ENCODE measurements around a stretch of chr10.

DNA sequence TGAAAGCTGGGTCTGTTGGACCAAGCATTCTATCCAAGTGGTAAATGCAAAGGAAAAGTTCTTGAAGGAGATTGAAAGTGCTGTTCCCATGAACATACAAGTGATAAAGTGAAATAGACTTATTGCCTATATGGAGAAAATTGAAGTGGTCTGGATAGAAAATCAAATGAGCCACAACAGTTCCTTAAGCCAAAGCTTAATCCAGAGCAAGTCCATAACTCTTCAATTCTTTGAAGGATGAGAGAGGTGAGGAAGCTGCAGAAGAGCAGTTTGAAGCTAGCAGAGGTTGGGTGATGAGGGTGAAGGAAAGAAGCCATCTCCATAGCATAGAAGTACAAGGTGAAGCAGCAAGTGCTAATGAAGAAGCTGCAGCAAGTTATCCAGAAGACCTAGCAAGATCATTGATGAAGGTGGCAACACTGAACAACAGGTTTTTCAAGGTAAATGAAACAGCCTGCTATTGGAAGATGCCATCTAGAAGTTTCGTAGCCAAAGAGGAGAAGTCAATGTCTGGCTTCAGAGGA is 43.5 kb downstream of the CELF2 start:
- PRO-cap: no peak
- RAMPAGE, long total RNA, 4 experiments: no peak in any of the 4 experiments

GRCh38 chr10:11087794-11088581 is 70.3 kb downstream of the CELF2 start:
- PRO-cap: no peak
- RAMPAGE, long total RNA, 4 experiments: no peak in any of the 4 experiments

- PRO-cap: no peak
- RAMPAGE, long total RNA, 4 experiments: no peak in any of the 4 experiments
Measured at GRCh38 chr10:11169631-11170875, 152.4 kb downstream of the CELF2 start.

DNA sequence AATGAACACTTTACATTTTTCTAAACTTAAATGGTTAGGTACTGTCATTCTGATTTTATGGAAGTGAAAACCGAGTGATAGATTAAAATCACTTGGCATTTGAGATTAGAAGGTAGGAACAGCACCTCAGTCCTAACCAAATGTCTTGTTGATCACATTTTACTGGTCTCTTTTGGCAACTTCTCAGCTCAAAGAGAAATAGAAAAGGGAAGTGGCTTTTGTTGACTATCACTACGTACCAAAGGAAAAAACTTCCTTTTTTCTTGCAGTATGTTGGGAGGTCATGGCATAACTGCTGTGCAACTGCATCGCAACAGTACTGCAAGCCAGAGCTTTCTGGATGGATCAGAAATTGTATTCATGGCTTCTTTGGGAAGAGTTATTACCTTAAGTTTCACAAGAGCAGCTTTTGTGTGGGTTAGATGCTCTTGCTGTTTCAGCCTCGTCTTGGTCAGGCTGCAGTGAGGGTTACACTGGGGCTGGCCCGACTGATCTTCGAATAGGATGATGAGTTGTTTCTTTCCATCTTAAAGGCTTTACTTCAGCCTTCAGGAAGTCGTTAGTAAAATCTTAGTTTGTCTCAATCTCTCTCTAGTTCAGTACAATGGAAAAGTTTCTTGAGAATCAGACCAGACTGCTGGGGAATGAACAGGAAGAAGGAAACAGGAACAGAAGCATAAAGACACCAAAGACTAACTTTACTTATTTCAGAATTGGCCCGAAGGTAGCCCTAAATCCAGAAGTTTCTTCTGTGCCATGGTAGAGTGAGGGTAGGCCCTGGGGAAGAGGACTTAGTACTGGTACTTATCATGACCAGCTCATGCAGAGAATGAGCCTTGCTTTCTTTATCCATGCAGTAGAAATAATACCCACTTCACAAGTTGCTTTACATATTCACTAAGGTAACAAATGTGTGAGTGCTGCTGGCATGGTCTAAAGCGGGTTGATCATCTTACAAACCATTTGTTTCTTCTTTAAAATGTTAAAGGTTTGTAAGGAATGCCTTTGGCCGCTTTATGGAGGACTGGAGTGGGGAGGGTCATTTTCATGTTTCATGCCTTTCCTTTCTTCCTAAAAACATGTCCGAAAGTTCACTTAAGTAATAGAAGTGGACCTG is 153.6 kb downstream of the CELF2 start:
- PRO-cap: no peak
- RAMPAGE, long total RNA, 4 experiments: no peak in any of the 4 experiments

DNA sequence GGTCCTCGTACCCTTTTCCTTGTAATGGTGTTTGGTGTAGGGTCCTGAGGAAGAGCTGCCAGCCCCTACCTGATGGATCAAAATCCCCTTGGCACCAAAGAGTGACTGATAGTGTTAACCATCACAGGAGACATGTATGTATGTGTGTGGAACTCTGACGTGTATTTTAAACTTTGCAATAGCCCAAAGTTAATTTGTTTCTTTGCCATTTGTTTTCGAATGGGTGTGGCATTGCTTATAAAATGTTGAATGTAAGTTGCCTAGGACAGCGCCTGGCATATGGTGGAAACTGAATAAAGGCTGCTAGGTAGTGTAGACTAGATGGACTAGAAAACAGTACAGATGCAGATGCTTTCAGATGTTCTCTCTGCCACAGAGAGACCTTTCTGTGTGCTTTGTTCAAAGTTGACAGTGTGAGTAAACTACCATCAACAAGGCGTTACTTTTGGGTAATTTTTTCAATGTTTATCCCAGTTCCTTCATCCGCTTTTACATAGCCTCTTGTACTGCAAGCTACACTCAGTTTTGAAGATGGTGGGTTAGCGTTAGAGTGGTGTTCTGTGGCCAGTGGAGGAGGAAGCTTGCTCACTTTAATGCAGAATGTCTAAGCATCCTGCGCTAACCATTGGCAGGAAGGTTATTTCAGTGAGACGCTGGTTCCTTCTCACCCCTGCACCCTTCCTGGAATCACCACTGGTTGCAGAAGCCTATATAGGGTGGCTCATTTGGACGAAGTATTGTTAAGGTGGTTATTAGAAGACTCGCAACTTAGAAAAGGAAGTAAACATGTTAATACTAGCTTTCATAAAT is 158.9 kb downstream of the CELF2 start:
- PRO-cap: no peak
- RAMPAGE, long total RNA, 4 experiments: no peak in any of the 4 experiments

DNA sequence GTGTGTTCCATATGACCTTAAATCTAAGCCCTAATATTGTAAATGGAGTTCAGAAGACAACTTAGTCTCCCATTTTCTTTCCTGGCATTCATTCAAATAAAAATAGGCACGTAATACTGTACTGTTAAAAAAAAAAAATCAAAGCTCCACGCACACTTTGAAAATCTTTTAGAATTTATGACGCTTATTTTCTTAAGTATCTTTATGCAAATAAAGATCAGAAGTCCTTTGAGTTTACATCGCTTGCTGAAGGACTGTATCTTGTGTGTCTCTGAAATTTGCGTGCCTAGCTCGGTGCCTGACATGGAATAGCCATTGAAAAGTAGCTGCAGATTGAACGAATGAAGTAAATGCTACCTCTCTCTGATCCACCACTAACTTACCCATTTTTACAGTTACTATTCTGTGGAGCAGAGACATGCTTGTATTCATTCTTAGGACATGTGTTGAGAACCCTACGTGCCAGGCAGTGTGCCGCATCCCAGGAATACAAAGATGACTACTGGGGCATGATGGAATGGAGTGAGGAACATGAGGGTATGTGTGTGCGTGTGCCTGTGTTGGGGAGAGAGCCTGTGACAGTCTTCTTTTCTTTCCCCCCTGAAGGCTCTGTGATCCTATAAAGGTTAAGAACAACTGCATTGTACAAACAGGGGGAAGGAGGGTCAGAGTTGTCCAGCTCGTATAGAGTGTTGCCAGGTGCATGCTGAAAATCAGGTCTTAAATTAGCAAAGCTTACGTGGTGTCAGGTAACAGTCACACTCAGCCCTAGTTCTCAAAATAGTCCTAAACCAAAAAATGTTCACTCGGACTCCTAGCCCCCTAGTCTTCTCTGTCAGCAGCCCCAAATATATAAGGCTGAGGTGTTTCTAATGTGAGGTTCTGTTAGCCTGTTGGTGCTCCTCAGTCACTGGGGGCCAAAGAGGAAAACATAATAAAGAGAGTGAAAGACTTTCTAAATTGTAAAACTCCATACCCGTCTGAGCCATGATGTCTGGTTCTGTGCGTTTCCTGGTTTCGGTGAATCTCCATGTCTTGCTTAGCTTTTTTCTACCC is 161.8 kb downstream of the CELF2 start:
- PRO-cap: no peak
- RAMPAGE, long total RNA, 4 experiments: no peak in any of the 4 experiments

- PRO-cap: no peak
- RAMPAGE, long total RNA, 4 experiments: no peak in any of the 4 experiments
Measured at GRCh38 chr10:11180212-11180889, 162.7 kb downstream of the CELF2 start.

GRCh38 chr10:11198983-11199558 is 181.4 kb downstream of the CELF2 start:
- PRO-cap: no peak
- RAMPAGE, long total RNA, 4 experiments: no peak in any of the 4 experiments

GRCh38 chr10:11218467-11218962 is 200.8 kb downstream of the CELF2 start:
- PRO-cap: no peak
- RAMPAGE, long total RNA, 4 experiments: no peak in any of the 4 experiments

DNA sequence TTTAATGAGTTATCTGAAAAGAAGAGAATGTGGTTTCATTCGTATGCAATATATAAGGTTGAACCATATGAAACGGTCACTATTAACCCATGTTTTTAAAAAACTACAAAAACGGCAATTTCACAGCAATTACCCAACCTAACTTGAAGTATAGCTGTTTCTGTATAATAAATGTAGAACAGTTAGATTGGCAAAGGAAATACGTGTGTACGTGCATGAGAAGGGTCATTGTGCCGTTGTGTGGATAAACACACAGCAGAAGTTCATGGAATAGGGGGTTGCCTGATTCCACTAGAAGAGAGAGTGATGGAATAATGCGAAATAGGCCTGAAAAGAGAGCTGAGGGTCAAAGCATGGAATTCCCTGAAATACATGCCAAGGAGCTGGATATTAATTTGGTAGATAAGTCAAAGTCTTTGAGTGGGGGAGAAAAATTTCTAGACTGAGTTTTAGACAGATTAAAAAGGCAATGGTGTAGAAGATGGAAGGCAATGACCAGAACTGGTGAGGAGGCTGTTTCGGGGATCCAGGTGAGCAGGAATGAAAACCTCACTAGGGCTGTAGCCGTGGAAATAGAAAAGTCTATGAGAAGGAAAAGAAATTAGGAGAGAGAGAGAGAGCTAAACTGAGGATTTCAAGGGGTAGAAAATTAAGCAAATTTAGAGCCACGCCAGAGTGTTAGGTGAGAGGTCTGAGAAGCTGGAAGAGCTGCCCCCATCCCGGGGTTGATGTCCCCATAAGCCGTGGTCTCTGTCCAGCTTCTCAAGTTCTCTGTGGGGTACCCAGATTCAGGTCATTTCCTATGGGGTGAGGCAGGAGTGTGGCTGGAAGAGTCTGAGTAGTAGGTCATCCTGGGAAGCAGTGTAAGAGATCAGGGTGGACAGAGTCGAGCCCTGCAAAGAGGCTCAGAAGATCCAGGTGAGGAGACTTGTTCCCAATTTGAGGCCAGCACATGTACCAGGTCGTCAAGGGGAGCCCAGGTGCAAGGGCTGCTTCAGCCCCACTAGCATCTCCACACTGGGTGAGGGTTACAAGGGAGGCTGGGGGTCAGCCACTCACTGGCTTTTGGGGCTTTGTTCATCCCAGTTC is 219.3 kb downstream of the CELF2 start:
- PRO-cap: no peak
- RAMPAGE, long total RNA, 4 experiments: no peak in any of the 4 experiments

DNA sequence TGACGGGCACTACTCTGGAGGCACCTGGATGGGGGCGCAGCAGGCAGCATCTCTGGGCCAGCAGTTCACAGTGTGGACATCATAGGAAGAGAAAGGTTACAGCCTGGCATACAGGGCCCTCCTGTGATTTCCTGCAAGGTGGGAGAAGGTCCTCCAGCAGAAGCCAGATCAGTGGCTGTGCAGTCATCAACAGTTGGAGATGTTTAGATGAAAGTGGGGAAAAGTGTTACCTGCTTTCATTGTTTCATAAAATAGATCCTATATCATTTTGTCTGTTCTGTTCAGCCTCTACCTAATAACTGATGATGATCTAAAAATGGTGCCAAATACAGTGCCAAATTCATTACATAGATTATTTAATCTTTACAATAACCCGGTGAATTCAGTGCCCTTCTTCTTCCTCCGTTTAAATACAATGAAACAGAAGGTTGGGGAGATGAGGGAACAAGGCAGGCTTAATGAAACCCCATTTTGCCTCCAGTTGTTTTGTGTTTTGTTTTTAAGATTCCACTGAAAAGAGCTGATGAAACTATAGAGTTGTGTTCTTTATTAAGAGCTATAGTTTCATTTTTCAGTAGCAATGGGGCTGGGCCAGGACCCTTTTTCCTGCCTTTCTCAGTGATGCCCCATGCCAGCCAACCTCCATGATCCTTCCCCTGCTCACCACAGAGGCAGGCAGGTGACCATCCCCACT is 289.7 kb downstream of the CELF2 start:
- PRO-cap: no peak
- RAMPAGE, long total RNA, 4 experiments: no peak in any of the 4 experiments

DNA sequence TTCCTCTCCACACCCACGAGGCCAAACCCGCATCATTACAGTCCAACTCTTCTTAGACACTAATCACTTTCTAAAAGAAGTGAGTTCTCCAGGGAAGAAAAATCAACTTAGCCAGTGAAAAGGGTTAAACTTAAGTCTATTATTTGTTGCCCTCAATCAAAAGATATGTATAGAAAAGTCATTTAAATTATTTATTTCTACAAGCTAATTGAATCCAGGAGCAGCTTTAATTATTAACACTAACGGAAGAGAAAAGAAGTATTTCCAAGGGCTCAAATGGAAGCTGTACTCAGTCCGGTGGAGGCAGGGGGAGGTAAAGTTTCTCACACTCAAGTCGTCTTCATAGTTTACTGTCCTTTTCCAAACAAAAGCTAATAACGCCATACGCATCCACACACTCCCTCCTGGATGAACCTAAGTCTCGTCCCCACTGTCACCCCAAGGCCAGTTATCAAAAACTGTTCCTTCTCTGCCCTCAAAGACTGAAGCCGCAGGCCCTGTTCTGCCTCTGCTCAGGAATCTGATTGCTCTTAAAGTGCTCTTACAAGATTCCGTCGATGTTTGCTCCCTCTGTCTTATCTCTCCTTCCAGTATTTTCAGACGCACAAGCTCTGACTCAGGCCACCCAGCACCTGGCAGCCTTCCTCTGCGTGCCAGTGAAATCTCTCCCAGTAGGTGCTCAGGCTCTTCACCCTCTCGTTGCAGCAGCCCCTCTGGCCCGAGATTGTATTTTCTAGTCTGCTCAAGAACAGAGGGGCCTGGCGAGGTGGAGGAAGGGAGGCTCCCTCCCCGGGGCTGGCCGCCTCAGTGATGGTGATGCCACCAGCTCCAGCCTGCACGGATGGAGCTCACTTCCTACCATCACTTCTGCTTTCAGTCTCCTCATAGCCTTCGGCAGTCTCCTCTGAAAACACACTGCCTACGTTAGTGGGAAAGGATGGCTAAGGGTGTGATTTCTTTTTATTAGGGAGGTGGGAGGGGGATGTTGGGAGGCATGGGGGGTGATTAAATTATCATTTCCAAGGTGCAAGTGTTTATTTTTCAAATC is 276.4 kb downstream of the USP6NL start:
- PRO-cap: no peak
- RAMPAGE, long total RNA, 4 experiments: no peak in any of the 4 experiments

DNA sequence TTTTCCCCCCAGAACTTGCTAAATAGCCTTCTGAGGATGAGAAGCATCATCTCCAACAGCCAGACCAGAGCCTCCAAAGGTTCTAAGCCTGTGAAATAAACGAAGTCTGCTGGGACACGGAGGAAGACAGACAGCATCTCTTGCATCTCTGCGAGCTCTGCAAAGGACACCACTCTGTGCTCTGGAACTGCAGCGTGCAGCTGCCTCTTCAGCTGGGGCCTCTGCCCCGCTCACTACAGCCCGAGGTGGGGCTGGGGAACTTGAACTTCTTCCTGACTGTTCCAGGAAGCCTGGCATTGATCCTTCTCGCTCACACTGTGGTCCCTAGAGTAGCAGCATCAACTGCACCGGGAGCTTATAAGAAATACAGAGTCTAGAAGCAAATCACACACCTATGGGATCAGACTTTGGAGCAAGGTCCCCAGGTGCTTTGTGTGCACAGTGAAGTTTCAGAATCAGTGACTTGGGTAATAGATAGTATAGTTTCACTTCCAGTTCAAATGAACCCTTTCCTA is 163.2 kb downstream of the USP6NL start:
- PRO-cap: no peak
- RAMPAGE, long total RNA, 4 experiments: no peak in any of the 4 experiments

DNA sequence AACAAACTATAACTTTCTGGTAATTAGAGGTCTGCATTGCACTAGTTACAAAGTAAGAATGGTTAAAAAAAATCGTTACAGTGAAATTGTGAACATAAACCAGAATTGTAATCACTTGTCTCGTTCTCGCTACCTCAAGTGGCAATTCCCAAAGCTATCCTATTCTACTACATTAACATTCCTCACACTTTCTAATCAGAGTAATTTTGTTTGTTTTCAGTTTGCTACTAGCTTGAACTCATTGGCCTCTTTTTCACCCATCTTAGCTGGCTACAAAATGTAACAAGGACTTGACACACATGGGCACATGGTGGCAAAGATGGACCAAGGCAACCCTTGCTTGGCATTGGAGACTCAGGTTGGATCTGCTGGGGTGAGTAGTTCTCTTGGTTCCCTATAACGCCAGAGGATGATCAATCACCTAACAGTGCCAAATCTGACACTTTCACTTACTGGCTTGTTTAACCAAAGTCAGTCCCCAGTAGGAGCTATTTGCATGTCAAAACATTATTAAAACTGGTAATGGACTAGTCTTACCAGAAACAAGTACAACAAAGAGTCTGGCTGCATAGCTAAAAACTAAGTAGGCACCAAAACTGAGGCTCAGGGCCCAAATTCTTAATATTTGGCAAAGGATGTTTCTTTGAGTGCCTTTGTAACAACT is 1.9 kb downstream of the USP6NL start:
- PRO-cap: no peak
- RAMPAGE, long total RNA, 4 experiments: no peak in any of the 4 experiments

DNA sequence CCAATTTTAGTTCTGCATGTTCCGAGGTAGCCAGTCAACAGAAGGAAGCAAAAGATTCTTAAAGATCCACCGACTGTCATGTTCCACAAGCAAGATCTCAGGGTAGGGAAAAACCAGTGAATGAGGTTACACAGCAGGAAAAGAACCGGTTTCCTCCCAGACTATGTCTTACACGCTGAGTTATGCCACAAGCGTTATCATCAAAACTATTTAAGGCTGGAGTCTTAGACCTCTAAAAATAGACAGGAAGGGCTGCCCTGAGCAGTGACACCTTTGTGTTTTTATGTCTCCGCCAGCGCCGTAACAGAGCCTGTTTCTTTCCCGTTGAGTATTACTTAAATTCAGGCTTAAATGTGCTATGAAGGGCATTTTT is 48.3 kb downstream of the PROSER2 start:
- PRO-cap: no peak
- RAMPAGE, long total RNA, 4 experiments: no peak in any of the 4 experiments

DNA sequence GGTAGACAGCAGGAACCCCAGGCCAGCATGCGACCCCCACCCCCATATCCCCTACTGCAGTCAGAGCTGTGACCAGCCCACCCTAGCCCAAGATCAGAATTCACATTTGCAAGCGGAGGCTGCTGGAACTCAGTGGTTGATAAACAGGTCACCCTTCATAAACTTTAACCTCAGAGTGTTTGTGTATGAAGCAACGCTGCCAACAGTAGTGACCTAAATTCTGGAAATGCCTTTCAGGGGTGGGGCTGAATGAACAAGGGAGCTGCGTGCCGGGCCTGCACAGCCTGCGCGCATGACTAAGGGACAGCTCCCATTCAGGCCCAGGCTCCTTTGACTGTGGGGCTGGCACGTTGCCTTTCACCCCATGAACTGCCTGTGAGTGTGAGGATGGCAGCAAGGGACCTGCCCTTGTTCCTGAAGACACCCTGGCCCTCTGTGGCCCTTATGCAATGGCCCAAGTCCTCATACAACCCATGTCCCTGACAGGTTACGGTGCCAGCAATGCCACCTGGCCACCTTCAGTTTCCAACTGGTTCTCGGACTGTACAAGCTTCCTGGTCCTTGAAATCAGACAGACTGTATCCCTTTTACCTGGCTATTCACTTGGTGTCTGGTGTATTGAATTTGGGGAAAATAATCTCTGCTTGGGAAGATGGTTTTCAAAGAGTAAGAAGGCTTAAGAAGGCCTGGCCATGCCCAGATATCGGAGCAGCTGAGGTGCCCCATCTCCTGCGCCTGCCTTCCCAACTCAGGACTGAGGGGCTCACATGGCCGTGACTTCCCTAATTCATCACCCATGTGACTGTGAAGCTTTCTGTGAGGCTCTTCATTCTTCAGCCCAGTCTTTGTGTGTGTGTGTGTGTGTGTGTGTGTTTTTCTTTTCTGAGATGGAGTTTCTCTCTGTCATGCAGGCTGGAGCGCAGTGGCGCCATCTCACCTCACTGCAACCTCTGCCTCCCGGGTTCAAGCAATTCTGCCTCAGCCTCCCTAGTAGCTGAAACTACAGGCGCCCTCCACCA is 52.9 kb downstream of the PROSER2 start:
- PRO-cap: no peak
- RAMPAGE, long total RNA, 4 experiments: no peak in any of the 4 experiments

- PRO-cap: no peak
- RAMPAGE, long total RNA, 4 experiments: no peak in any of the 4 experiments
Measured at GRCh38 chr10:12028852-12029335, 13.7 kb downstream of the UPF2 start.

GRCh38 chr10:12071448-12071764 is 2.7 kb downstream of the DHTKD1 start:
- PRO-cap: no peak
- RAMPAGE, long total RNA, 4 experiments: no peak in any of the 4 experiments

DNA sequence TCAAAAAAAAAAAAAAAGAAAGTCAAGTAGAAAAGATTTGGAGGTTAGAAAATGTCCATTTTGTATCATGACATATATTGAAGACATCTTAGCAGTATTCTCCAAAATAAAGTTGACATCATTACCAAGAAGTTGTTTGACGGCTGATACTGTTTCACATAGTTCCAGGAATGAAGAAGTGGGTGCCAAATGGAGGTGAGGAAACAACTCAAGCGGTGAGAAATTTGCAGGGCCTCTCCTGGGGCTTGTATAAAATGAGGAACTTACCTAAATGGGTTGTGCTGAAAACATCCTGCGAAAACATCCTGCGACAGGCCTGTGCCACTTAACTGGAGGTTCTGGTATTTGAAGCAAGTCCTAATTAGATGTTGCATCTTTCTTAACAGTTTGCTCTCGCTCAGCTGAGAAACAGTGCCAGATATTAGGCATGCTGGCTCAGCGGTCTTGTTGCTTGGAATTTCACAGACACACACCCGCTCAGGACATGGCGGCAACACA is 47.8 kb downstream of the CDC123 start:
- PRO-cap: no peak
- RAMPAGE, long total RNA, 4 experiments: no peak in any of the 4 experiments

GRCh38 chr10:12322613-12323122 is 26.7 kb upstream of the CAMK1D start:
- PRO-cap: no peak
- RAMPAGE, long total RNA, 4 experiments: no peak in any of the 4 experiments